Natural killer cell (primary cell): ENCODE results near the genes LMBRD1 and SDHAF4.

DNA sequence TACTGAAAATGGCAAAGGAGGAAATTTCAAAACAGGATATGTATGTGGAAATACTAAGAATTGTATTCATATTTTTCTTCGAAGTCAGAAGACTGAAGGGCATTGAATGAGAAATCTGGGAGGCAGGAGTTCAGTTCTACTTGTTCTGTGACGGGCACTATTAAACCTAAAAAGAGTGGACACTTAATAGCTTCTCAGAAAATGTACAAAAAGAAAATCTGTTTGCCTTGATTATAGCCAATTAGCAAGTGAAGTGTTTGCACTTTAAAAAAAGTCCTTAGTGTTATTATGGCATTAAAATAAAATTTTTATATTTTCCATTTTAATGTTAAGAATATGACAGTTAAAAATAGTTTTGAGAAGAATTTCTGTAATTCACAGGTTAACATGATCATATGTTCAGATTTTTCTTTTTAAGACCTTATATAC lies 114.9 kb downstream of the PRIM2 start:
- PRO-cap: no peak

GRCh38 chr6:63306559-63306999 lies 13.2 kb downstream of the LGSN start:
- PRO-cap: no peak

DNA sequence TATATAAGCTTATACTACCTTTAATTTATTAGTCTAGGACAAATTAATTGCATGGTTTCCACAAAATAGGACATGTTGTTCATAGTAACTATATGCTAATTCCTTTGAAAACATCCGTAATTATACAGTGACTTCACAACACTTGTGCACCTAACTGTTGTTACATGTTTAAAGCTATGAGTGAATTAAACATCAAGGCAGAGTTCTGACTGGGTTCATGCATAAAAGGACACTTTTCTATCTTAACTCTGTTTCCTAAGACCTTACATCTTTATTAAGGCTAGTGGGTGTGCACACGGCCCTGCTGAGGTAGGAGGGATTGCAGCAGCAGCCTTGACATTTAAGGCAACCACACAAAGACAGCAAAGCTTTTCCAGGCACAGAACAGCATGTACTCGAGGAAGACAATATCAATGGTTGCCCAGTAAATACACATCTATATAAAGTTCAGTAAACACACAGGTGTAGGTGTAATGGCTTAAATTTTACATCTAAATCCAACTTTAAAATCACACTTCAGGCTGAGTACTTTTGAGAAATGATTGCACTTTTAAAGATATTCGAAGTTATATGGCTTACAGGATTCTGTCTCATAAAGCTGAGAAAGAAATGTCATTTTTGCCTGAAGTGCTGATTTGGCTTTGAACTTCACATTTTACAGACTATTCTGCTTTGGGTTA lies 79.8 kb upstream of the PTP4A1 start:
- PRO-cap: no peak

- PRO-cap: no peak
Observed at GRCh38 chr6:63572640-63573071, 376 bp downstream of the PTP4A1 start.

DNA sequence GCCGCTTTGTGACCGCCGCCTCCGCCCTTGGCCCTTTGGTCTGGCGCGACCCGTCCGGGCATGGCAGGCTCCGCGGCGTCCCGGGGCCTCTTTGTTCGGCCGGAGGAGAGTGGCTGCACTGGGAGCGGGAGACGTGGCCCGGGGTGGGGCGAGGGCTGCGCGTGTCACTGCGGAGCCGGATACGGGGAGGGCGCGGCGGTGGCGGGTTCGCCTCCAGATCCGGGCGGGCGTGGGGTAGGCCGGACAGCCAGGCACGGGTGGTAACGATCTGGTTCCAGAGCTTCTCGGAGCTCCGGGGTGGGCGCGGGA lies 746 bp downstream of the PTP4A1 start:
- PRO-cap: bidirectional peak, plus-strand start at position 216 of the sequence, minus-strand start at position 93 of the sequence

GRCh38 chr6:63574329-63574824 lies 2.1 kb downstream of the PTP4A1 start:
- PRO-cap: no peak

DNA sequence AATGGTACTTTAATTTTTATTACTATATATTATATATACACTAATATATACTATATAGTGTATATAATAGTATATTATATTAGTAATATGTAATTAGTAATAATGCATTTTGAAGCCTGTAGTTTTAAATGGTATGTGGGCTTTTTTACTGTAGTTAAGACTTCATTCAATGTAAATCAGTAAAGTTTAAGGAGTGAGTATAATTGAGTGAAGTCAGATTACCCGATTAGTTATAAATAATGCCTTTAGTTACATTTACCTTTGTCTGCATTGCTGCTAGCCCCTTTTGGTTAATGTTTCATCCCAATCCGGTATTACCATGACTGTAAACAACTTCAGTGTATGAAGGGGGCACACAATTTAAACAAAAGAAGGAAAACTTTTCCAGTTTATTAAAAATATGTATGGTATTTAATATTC lies 5.5 kb downstream of the PTP4A1 start:
- PRO-cap: no peak

GRCh38 chr6:63646350-63647038 lies 10.9 kb downstream of the PHF3 start:
- PRO-cap: no peak

- PRO-cap: no peak
Observed at GRCh38 chr6:64733399-64733786, 567.9 kb upstream of the ZC3H11C start.

DNA sequence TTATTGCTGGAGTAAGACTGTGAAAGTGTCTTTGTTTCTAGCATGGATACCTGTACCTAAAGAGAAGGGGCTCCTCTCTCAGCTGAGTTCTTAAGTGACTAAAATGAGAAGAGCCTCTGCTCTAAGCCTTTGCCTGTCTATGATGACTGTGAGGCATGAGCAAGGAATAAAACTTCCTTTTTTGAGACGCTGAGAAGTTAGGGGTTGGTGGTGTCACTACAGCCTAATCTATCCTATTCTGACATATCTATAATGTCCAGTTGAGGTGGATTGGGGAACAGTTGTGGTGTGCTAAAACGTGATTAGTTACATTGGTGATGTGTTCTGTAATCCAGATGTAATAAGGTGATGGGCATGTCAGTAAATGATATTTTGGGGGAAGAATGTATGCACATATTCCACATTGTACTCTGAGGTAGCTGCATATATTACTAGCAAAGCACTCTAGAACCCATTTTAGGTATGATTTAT lies 18.0 kb downstream of the ADGRB3 start:
- PRO-cap: no peak

DNA sequence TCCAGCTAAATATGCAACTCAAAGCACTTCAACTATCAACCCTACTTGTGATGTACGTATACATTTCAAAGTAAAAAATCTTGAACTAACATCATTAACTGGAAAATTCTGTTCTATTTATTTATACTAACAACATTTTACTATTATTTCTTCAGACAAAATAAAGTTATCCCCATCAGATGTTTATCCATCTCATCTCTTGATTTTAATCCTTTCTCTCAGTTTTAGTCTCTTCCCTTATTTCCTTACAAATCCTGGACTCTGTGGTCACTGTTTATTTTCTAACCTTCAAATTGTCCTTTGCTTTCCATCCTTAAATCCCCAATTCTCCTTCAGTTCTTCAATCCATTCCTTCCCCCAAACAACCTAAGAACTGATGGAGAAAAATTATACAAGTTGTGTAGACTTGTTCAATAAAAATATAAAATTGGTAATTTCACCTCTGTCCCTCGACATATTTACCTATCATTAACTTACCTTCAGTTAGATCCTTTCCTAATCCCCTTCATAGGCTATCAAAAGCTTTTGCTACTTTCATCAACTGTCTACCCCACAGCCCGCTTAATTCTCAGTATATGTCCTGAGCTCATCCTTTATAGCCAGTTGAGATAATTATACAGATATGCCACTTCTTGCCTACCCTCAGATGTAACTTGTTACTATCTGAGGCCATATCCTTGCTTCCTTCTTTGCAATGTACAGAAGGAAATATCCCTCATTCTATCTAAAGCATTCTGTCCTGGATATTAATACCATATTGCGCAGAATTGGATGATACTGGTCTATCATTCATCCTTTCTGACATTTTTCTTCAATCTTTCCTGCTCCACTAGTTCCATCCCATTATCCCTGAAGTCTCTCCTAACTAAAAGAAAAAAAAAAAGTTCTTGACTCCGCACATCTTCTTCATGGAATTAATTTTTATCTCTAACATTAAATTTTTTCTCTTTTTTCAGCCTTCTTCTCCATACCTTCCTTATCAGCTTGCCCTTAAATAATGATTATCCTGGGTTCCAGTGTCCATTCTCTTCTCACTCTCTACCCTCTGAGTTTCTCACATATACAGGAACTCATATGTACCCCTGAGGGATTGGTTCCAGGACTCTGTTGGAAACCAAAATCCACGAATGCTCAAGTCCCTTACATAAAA lies 102.1 kb downstream of the LMBRD1 start:
- PRO-cap: no peak

DNA sequence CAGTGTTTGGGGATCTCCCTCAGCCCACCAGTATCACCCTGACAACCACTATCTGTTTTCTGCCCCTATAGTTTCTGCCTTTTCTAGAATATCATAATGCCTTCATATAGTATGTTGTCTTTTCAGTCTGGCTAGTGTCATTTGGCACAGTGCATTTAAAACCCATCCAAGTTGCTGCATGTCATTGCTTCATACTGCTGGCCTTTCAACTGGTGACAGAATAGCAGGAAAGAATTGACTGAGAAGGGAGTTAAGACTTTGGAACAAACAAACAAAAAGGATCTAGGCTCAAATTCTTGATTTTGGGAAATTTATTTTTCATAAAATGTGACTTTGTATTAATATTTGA lies 4.5 kb downstream of the LMBRD1 start:
- PRO-cap: no peak

DNA sequence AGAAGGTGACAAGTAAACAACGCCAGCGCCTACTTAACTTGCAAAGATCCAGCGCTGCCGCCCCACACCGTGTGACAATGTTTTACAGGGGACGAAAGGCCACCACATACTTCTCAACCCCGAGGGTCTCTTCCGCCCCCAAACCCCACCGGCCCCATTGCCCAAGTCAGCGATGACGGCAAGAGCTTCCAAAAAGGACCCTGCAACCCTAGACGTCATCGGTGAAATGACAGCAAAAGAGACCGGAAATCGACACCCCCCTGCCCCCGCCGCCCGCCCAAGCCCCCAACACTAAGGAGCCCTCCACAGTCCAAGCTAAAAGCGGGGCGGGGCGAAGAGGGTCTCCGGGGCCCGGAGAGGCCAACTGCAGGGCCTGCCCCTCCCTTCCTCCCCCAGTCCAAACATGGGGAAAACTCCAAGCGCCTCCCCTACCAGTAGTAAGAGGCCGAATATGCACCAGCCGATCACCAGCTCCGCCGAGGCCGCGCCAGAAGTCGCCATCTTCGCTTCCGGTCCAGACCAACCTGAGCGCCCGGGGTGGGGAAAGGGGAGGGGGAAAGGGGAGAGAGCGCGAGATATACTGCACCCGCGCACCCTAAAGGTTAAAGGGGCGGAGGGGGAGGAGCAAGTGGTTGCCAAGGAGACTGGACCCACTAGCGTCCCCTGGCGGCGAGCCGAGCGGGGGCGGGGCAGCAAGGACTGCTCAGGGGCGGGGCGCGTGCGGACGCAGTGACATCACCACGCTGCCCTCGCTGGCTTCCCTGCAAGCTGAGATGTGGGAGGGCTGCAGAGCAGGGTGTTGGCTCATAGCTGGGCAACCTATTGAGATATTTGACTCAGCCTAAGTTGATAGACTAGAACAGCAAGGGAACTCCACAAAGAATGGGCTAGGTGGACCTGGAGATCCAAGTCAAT lies at the start of gene LMBRD1:
Gene LMBRD1 (minus strand): TSS at position 630 of the 915 bp plus-strand sequence.
- PRO-cap: bidirectional peak, plus-strand start at position 306 of the sequence, minus-strand start at position 222 of the sequence; bidirectional peak, plus-strand start at position 467 of the sequence, minus-strand start at position 526 of the sequence

DNA sequence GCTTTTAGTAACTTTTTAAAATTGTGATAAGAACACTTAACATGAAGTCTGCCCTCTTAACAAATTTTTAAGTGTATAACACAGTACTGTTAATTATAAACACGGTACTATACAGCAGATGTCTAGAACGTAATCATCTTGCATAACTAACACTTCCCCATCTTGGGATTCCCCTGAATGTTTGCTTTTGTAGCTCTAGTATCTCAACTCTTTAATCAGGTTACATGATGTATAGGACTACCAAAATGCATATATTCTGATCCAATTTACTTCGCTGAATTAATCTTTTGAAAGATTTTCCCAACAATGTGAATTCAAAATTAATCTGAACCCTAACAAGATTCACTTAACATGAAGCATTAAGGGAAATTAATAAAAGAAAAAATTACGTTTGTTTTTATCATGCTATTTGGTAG lies 15.0 kb downstream of the COL19A1 start:
- PRO-cap: no peak

DNA sequence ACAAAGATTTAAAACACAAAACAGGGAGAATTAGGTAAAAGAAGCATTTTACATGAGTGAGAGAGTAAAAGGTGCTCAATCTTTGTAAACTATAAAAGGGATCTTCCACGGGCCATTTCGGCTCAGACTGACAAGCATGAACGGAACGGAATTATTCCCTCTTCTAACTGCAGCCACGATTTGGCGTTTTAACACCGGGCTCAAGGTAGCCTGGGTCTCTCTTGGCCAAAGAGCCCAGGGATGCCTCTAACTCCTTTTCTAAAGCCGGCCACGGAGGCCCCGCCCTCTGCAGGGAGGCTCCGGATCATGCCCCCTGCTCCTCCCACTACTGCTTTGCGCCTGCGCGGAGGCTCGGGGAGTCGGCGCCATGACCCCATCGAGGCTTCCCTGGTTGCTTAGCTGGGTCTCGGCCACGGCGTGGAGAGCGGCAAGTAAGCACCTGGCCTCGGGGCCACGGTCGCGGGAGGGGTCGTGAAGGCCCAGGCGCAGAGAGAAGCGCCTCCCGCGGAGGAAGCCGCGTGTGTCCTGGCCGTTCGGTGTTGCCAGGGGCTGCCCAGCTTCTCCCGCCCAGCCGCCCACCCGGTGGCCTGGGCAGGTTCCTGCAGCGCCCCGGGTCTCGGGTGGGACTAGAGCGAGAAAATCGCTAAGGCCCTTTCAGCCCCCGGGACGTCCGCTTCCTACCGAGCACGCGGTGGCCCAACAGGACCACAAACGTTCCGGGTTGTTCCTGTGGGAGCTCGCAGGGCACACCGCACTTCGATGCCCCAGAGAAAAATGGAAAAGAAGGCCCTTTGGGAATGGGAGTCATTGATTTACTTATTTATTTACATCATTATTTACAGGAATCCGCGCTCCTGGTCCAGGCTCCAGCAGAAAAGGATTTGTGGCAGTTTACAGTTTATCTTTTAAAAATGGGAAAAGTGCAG lies at the start of gene SDHAF4:
Gene SDHAF4 (plus strand): TSS at position 357 of the 926 bp plus-strand sequence.
- PRO-cap: unidirectional peak, plus-strand start at position 357 of the sequence

- PRO-cap: no peak
Observed at GRCh38 chr6:72274253-72274572, 347.7 kb upstream of the KCNQ5 start.

DNA sequence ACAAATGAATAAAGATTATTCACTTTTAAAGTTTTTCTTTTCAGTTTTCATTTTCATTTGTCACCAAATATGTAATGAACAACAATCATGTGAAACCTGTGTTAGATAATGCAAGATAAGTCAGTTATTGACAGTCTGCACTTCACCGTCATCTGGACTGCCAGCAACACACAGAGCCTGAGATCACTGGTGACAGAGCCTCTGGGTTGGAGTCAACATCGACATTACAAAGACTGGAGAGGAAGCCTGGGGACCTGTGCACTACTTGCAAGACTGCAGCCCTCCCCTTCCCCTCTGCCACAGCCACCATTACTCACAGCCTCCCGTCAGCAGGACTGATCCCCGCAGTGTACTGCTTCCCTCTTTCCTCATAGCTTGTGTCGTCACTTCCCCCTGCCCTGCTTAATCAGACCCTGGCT lies 235.7 kb upstream of the KCNQ5 start:
- PRO-cap: no peak

DNA sequence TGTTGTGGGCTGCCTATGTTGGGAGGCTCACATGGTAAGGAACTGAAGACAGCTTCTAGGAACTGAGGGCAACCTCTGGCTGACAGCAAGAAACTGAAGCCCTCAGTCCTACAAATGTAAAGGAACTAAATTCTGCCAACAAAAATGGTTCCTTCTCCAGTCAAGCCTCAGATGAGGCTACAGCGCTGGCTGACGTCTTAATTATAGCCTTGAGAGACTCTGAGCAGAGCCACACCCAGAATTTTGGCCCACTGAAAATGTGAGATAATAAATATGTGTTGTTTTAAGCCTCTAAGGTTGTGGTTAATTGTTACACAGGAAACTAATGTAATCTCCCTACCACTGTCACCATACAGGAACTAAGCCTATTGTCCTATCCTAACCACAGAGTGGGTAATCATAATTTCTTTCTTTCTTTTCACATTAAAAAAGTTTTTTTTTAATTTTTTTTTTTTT lies 27.8 kb downstream of the DDX43 start:
- PRO-cap: unidirectional peak, minus-strand start at position 173 of the sequence; unidirectional peak, minus-strand start at position 245 of the sequence

GRCh38 chr6:73585956-73586900 lies 65.4 kb upstream of the EEF1A1 start:
- PRO-cap: bidirectional peak, plus-strand start at chr6:73586098, minus-strand start at chr6:73586103

- PRO-cap: no peak
Observed at GRCh38 chr6:73704197-73704744, 8.3 kb downstream of the CD109 start.